Daoy (cell line): ENCODE measurements around the gene METTL2A.

DNA sequence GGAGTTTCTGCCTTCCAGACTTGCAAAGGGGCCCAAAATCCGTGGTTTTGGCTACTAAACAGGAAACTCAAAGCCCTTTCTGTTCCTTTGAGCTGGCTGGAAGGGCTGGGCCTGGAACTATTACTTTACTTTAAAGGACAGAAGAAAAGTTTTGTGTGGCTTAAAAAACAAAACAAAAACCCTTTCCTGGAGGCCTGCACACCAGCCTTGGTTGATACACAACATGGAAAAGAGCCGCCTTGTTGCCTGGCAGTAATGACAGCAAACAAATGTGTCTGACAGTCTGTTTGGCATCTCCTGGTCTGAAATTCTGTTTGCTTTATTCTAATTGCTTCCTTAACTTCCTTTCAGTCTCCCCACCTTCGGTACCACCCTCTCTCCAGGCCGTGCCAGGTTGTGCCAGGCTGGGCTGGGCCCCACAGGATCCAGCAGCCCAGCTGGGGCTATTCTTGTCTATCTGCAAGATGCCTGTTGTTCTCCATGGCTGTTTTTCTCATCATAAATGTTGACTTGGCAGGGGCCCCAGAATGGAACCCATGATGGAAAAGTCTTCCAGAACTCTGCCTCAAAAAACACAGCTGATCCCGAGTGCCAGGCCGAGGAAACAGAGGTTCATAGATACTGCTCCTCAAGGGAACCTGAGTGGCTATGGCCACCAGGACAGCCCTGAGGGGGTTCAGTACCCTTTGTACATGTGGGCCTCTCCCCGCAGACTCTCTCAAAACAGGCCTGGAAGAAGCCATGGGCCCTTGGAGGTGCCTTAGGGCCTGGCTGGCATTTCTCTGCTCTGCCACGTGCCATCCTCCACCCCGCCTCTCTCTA is 50.3 kb downstream of the YPEL2 start:
- RAMPAGE, long total RNA: no peak

DNA sequence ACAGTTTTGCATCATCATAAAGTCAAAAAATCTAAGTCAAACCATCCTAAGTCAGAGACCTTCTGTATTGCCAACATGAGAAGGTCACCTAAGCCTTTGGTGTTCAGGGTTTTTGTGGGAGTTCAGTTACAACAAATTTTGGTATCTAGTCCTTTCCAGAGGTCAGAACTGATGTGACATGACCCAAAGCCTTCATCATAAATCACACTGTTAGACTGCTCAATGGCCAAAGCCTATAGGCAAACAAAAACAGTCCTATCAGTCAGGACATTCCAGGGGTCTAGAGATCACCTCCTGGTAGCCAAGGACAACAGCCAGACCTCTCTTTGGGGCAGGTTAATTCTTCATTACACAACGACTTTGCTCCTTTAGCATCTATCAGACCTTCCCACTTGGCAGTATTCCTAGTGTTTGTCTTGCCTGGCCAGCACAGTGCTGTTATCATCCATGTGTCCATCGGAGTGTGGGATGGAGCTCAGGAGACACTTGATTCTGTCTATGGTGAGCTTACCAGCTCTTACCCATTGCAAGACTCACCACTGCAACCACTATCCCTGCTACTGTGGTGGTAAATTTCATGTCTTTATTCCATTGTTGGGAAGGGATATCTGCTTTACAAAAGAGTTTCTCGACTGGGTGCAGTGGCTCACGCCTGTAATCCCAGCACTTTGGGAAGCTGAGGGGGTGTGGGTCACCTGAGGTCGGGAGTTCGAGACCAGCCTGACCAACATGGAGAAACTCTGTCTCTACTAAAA is 95.6 kb upstream of the DHX40 start:
- RAMPAGE, long total RNA: no peak

DNA sequence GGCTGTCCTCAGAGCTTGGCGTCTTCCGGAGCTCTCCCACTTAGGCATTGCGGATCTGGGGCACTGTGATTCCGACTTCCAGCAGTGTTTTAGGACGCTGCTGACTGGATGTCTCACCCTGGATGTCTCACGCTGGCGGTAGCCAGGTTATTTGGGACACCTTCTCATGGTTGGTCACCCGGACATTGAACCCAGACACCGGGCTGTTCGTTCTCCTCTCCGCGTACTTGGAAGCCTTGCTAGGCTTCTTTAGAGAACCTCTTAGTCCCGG is 270 bp downstream of the VMP1 start:
- RAMPAGE, long total RNA: no peak

DNA sequence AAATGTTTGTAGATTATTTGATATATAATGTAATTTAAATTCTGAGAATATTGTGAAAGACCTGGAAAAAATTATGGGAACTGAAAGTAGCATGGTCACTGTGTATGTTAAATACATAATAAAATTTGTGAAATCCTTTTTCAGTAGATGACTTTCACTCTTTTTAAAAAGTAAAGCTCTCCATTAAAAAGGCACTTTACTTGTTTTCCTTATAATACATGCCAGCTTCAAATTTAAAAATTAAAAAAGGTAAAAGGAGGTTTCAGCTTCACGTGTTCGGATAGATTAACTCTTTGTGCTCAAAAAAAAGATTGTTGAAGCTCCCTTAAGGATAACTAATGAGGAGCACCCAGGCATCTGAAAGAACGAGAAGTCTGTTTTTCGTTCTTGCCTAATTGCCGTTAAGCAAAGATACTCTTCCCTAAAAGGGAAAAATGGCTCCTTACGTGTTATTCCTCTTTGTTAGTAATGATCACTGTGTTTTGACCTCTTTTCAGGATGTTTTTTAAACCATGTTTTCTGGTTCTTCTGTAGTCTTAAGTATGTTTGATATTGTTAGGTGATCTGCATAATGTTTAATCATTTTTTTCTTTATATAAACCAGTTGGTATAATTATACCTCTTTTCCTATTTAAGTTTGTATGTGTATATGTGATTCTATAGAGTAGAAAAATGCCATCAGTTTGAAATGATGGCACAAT is 87.7 kb downstream of the TUBD1 start:
- RAMPAGE, long total RNA: no peak

DNA sequence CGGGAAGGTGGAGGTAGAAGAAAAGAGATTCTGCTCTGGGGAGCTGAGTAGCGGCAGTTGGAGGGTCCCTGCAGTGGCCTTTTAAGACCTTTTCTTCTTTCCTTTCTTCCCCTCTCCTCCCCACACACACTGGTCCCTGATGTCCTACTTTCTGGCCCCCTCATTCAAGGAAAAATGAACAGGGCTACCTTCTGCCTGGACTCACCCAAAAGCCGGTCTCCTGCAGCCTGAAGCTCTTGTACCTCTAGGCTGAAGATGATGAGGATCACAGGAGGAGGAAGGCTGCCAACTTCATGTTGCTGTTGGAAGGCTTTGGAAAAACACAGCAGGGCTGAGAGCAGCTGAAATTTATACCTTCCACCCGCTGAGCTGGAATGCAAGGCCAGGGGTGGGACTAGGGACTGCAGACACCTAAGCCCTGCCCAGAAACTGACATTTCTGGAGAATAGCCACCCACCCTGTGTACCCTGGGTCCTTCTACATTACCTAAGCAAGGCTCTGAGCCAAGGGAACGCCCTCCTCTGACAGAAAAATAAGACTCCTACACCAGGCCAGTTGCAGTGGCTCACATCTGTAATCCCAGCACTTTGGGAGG is 9.4 kb upstream of the HEATR6 start:
- RAMPAGE, long total RNA: no peak

- RAMPAGE, long total RNA: no peak
Observed at GRCh38 chr17:60154654-60155011, 4.9 kb downstream of the CA4 start.

DNA sequence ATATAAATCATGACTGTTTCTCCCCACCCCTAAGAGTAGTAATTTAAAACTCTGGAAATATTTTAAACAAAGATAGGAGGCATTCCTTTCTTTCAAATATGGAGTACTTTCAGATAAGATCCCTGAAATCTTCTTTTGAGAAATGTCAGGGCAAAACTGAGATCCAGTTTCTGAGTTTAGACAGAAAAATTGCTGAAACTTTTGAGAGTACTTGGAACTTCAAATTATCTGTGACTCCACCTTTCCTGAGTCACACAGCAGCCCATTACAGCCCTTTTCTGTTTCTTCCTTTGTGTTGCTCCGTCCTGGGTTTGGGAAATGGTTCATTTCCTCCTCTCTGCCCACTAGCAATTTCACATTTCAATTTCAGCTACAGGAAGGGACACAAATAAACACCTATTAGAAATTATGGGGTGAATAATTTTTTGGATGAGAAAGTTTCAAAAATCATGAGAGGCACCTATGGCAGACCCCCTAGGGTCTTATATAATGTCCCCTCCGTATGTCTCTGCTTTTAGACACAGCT is 28.8 kb upstream of the PPM1D start:
- RAMPAGE, long total RNA: no peak

DNA sequence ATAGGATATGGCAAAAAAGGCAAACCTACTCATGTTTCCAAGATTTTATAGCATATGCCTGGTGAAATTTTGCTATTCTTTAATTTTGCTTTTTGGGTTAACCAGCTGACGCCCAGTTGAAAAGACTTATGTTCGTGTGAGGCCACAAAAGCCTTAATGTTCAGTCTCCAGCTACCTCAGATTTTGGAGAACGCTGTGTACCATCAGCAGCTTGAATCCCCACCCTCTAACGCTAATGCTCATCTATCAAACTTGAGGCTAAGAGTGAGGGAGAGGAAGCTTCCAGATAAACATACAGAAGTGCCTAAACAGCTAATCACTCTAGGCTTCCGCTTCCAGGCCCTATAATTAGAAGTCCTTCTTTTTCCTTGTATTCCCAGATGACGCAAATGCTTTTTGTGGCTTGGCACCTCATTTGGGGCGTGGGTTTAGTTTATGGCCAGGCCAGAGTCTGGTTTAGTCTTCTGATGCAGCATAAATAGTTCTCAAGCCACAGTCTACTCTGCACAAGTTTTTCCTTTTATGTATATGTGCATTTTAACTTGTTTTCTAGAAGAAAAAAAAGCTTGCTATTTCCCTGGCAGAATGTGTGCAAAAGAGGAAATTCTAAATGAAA is 263.3 kb downstream of the BCAS3 start:
- RAMPAGE, long total RNA: no peak

- RAMPAGE, long total RNA: no peak
Observed at GRCh38 chr17:61007845-61008454, 330.3 kb downstream of the BCAS3 start.

- RAMPAGE, long total RNA: no peak
Observed at GRCh38 chr17:61188872-61189629, 210.6 kb upstream of the TBX2 start.

GRCh38 chr17:61222326-61223051 is 177.2 kb upstream of the TBX2 start:
- RAMPAGE, long total RNA: no peak

GRCh38 chr17:61322180-61323020 is 77.2 kb upstream of the TBX2 start:
- RAMPAGE, long total RNA: no peak

GRCh38 chr17:61335879-61336382 is 63.7 kb upstream of the TBX2 start:
- RAMPAGE, long total RNA: no peak

- RAMPAGE, long total RNA: no peak
Observed at GRCh38 chr17:61461676-61462404, 9.6 kb downstream of the TBX4 start.

- RAMPAGE, long total RNA: no peak
Observed at GRCh38 chr17:61467642-61468070, 15.4 kb downstream of the TBX4 start.

GRCh38 chr17:61489368-61489722 is 37.1 kb downstream of the TBX4 start:
- RAMPAGE, long total RNA: no peak

- RAMPAGE, long total RNA: no peak
Observed at GRCh38 chr17:62005866-62006730, 59.0 kb downstream of the MED13 start.

- RAMPAGE, long total RNA: no peak
Observed at GRCh38 chr17:62091632-62092405, 26.7 kb upstream of the MED13 start.

GRCh38 chr17:62423597-62424248 is at the start of gene METTL2A:
Gene METTL2A, plus strand, starts transcription at chr17:62423897.
- RAMPAGE, long total RNA: start-site peak on the plus strand at chr17:62423887-62423897, 111 and 85 reads in 2 replicates

- RAMPAGE, long total RNA: no peak
Observed at GRCh38 chr17:62458522-62458886, 20.1 kb upstream of the TLK2 start.